Umbilical cord (tissue), 2 donors: ENCODE data around the gene GSTM3.

DNA sequence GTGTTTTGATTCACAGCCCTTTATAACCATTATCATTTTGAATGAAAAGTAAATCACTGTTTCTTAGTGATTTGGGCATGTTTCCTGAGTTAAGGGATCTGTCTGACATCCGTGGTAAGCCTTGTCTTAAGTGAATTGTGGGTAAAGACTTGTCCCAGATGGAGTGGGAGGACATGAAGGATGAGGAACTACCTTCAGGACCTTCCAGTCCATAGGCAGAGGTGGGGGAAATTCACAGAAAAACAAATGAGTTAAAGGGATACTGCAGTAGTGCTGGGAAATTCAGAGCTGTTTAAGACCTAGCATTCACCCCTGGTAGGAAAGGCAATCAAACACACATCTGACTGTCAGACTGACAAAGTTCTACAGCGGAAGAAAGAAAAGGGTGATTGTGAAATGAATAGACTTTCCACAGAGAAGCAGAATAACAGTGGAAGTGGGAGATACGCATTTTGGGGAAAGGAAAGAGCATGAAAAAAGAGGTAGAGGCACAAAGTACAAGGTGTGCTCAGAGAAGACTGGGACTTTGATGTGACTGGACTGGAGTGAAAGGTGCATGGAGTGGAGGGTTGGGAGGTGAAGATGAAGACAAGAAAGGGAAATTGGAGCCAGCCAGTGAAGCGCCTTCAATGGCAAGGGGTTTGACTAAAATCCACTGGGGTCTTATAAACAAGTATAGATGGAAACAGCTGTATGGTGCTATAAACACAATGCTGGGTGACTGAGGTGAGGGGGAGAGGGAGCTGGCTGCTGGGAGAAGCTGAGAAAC, 2.9 kb downstream of the GNAT2 start:
- RAMPAGE, long total RNA = no peak

DNA sequence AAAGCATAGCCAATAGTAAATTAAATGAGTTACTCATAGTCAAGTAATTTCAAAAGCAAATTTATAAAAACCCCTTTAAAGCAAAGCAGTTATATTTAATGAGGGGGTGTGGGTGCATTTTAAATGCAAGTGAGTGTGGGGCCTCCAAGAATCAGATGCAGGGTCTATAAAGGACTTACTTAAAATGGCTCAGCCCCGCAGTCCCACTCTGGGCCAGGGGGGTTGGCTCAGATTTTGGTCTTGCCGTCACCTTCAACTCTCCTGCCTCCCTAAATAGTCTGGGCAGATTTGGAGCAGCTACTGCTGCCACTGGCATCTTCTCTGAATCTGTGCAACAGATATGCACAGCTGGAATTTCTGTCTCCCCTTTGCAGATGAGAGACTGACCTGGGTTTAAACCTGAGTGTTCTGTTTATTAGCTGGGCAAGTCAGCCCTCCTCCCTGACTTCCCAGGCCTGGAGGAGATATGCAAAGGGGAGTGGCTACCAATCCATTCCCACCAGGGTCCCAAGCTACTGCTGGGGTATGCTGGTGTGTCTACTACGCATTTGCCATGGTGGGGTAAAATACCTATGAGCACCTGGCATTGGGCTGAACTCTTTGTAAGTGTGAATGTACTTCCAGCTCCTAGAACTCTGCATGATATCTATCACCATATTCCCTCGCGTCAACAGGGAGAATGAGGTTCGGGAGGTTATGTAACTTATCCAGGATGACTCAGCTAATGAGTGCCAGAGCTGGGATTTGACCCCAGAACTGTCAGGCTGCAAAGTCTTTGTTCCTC, 16.4 kb downstream of the AMPD2 start:
- RAMPAGE, long total RNA = no peak

GRCh38 chr1:109739716-109740905, 727 bp downstream of the GSTM3 start:
- RAMPAGE, long total RNA = no peak

DNA sequence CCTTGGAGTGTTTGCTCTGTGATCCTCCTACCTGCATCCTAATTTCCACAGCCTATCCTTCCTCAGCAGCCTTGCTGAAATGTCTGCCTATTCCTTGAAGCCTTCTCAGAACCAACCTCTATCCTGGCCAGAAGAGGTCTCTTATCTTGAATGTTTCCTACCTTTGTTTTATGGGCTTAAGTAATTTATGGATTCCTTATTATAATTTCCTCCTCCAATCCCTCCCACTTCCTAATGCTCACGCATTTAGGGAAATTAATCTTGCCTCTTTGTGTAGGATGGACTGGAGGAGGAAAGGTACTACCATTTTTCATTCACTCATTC, at the start of gene GSTM3:
GSTM3 (minus strand) TSS at position 117 of the 324 bp plus-strand sequence.
- RAMPAGE, long total RNA = no peak

- RAMPAGE, long total RNA = no peak
Measured at GRCh38 chr1:109773646-109774005, 9.9 kb upstream of the EPS8L3 start.

DNA sequence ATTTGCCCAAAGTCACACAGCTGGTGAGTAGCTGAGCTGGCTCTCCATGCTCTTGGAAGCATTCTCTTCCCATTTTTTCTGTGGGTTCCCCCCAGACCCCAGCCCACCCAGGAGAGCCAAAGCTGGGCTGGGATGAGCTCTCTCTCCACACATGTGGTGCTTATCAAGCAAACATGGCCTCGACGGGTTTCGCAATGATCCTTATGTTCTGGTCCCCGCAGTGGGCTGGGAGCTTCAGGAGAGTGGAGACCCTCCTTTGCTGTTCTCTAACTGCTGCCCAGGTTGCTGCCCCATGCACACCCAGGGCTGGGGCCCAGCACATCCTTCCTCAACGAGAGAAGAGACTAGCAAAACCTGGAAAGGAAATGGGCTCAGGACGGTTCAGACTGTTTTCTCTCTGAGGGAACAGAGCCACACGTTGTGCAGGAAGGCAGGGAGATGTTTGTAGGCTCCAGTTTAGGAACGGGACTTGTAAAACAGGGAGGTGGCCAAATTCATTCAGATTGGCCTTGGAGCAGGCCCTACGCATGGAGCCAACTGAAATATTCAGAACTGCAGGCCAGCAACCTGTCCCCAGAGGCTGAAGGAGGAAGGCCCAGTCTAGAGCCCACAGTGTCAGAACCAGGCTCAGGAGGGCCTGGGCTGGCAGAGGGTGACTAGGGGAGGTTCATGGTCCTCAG, 27.3 kb upstream of the CSF1 start:
- RAMPAGE, long total RNA = no peak

DNA sequence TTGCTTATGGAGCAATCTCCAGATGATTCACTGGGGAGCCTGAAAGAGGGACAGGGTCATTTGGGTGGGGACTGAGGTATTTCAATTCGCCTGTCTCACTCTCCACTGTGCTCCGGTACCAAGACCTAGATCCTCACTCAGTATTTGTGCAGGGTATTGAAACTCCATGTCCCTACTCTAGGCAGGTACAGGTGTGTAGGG, 10.1 kb upstream of the CSF1 start:
- RAMPAGE, long total RNA = no peak

- RAMPAGE, long total RNA = no peak
Measured at GRCh38 chr1:109929264-109929562, 18.6 kb downstream of the CSF1 start.

DNA sequence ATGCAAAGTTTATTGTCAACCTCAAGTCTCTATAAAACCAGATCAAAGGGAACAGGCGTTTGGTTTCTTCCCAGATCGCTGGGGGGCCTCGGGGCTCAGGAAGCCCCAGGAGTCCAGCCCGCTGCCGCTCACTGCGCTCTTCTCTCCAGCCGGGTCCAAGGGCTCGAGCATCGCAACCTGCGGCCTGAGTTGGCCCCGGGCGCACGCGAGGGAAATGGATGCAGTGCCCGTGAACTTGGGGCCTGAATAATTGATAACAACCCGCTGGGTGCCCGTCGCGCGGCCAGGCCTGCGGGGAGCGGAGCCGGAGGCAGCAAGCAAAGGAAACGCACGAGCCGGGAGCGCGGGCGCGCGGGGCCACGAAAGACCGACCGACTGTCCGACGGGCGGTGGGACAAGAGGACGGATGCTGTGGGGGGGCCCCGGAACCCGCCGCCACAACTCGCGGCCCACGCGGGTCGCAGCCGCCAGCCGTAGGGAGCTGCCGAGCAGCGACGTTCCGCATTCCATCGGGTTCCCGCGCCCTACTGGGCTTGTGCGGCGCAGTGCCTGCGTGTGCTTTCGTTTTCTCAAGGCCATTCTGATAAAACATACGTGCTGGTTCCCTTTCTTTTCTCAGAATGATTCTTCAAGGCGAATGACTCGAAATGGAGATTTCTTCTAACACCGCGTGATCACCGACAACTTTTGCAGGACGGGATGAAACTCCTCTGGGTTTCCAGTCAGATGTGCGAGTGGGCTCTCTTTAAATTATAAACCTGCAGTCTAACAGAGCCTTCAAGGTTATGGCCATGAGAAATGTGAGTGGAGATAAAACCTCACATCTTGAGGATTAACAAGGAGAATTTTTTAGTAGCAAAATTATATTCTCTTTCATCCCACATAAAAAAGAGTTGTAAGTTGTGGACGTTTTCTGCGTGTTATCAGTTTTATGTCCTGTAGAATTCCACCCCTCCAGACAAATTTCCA, 14.1 kb upstream of the ALX3 start:
- RAMPAGE, long total RNA = no peak

DNA sequence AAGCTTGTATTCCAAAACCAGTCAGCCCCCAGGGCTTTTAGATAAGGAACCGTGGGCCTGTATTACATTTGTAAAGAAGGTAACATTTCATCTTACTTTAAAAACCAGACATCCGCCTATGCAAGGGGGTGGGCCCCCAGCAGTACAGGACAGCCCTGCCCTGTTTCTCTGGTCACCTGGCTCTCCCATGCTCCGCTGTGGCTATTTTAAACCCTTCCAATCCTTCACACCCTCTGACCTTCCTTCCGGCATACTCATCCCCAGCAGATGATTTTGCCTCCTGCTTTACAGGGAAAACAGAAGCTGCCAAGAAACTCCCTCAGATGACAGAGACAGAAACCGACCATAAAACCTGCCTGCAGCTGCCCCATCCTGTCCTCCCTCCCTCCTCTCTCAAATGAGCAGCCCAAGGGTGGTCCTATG, 21.9 kb upstream of the KCNC4 start:
- RAMPAGE, long total RNA = no peak

DNA sequence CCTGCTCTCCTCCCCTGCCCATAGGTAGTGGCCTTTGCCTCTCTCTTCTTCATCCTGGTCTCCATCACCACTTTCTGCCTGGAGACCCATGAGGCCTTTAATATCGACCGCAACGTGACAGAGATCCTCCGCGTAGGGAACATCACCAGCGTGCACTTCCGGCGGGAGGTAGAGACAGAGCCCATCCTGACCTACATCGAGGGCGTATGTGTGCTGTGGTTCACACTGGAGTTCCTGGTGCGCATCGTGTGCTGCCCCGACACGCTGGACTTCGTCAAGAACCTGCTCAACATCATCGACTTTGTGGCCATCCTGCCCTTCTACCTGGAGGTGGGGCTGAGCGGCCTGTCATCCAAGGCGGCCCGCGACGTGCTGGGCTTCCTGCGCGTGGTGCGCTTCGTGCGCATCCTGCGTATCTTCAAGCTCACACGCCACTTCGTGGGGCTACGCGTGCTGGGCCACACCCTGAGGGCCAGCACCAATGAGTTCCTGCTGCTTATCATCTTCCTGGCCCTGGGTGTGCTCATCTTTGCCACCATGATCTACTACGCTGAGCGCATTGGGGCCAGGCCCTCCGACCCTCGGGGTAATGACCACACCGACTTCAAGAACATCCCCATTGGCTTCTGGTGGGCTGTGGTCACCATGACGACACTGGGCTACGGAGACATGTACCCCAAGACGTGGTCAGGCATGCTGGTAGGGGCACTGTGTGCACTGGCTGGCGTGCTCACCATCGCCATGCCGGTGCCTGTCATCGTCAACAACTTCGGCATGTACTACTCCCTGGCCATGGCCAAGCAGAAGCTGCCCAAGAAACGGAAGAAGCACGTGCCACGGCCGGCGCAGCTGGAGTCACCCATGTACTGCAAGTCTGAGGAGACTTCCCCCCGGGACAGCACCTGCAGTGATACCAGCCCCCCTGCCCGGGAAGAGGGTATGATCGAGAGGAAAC, 13.1 kb downstream of the KCNC4 start:
- RAMPAGE, long total RNA = no peak

DNA sequence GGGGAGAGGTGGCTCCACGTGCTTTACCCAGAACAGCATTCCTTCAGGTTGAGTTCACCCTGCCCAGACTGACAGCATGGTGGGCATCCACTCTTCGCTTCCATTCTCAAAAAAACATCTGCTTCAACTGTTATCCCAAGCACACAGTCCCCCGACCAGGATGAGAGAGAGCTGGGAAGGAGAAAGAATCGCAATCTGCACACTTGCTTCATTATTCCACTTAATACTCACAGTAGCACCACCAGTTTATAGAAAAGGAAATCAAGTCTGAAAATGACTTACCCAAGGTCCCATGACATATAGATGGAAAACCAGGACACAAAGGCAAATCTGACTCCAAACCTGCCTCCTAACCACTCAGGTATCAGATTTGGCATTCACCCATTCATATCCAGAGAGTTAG, 27.3 kb upstream of the RBM15 start:
- RAMPAGE, long total RNA = no peak

DNA sequence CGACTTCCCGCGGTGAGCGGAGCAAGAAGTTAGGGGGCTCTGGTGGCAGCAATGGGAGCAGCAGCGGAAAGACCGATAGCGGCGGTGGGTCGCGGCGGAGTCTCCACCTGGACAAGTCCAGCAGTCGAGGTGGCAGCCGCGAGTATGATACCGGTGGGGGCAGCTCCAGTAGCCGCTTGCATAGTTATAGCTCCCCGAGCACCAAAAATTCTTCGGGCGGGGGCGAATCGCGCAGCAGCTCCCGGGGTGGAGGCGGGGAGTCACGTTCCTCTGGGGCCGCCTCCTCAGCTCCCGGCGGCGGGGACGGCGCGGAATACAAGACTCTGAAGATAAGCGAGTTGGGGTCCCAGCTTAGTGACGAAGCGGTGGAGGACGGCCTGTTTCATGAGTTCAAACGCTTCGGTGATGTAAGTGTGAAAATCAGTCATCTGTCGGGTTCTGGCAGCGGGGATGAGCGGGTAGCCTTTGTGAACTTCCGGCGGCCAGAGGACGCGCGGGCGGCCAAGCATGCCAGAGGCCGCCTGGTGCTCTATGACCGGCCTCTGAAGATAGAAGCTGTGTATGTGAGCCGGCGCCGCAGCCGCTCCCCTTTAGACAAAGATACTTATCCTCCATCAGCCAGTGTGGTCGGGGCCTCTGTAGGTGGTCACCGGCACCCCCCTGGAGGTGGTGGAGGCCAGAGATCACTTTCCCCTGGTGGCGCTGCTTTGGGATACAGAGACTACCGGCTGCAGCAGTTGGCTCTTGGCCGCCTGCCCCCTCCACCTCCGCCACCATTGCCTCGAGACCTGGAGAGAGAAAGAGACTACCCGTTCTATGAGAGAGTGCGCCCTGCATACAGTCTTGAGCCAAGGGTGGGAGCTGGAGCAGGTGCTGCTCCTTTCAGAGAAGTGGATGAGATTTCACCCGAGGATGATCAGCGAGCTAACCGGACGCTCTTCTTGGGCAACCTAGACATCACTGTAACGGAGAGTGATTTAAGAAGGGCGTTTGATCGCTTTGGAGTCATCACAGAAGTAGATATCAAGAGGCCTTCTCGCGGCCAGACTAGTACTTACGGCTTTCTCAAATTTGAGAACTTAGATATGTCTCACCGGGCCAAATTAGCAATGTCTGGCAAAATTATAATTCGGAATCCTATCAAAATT, 793 bp downstream of the RBM15 start:
- RAMPAGE, long total RNA = no peak

GRCh38 chr1:110342832-110344132, 4.1 kb downstream of the RBM15 start:
- RAMPAGE, long total RNA = no peak

- RAMPAGE, long total RNA = no peak
Measured at GRCh38 chr1:110440667-110441257, 10.2 kb upstream of the PROK1 start.

GRCh38 chr1:110636002-110636508, 29.9 kb upstream of the KCNA2 start:
- RAMPAGE, long total RNA = no peak

- RAMPAGE, long total RNA = no peak
Measured at GRCh38 chr1:110671173-110671735, 3.5 kb downstream of the KCNA3 start.

DNA sequence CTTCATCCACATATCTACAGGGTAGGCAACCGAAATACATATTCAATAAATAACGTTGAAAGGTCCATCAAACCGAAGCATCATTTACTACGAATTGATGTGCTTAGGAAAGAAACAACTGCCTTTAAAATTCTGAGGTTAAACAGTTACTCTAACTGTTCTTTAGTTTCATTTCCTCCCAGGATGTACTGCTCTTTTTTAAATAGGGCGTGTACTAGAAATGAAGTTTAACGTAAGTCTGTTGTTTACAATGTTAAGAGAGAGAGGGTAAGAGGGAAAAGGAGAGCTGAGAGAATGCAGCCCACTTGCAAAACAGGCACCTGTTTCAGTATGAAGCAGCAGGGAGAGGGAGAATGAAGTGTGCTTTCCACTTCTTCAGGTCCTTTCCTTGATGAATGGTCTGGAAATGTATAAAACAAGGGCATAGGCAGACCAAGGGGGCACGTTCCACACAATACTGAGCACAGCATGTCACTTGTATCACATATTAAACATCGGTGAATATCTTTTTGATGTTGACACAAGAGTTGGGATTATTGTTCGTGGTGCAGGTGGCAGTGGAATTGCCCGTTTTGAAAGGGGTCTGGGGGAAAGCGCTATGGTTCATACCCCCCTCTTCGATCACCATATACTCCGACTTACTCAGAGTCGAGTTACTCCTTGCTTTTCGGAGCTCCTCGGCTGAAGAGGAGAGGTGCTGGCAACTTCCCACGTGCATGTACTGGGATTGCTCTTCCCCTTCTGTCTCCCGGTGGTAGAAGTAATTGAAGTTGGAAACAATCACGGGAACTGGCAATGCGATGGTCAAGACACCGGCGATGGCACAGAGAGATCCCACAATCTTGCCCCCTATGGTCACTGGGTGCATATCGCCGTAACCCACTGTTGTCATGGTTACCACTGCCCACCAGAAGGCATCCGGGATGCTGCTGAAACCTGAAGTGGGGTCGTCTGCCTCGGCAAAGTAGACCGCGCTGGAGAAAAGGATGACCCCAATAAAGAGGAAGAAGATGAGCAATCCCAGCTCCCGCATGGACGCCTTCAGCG, 1.8 kb downstream of the KCNA3 start:
- RAMPAGE, long total RNA = no peak

- RAMPAGE, long total RNA = no peak
Measured at GRCh38 chr1:110848824-110849306, 24.1 kb upstream of the CD53 start.

DNA sequence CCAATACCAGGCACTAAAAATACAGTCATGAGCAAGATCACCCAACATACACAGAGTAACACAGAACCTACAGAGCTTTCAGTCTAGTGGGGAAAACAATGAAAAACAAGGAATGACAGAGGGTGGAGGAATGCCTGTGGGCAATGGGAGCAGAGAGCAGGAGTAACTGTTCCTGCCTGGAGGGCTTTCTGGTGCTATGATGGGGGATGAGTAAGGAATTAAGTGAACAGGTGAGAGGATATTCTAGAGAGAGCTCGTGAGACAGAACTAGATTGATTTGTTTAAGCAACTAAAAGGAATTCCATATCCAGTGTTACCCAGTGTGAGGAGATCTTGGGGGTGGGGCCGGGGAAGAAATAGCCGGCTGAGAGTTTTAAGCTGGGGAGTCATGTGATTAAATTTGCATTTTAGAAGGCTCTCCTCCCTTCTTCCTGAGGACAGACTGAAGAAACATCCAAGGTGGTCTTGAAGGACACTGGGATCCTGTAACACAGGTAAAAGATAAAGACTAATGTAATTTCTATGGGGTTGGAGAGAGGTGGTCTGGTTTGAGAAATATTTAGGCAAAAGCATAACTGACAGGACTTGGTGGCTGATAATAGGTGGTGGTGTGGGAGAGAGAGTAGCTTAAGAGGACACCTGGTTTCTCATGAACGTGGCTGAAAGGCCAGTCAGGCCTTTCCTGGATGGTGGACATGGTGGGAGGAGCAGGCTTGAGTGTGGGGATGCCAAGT, 2.0 kb upstream of the CD53 start:
- RAMPAGE, long total RNA = no peak